K562 (cell line): ENCODE results near the gene ABCG5.

- RAMPAGE, long total RNA, result no peak
- RRBS, result no CpG with 5 or more reads among the region's 7 CpGs
PRO-cap:
- standard, result no peak
- CoPRO, capped RNA only, 2 experiments, result no peak in any of the 2 experiments
- CoPRO, capped and uncapped RNA, 2 experiments, result peak in 1 of 2 experiments; most common plus-strand start chr2:43223135 (in 1); most common minus-strand start chr2:43222974 (in 1)
- CoPRO, uncapped RNA only, 2 experiments, result peak in 2 of 2 experiments; most common plus-strand start chr2:43222825 (in 1); most common minus-strand start chr2:43222774 (in 1)
CAGE:
- cytosol, long polyA plus RNA, result no peak
- long polyA plus RNA, result no peak
- nucleolus, long total RNA, result no peak
- nucleus, long polyA plus RNA, result no peak
Observed at GRCh38 chr2:43222698-43223367, 3.6 kb downstream of the ZFP36L2 start.

- RAMPAGE, long total RNA, result no peak
- RRBS, result 3% methylated on average over 12 of the region's 59 CpGs
PRO-cap:
- standard, result bidirectional peak, plus-strand start at chr2:43225230, minus-strand start at chr2:43224895
- CoPRO, capped RNA only, 2 experiments, result no peak in any of the 2 experiments
- CoPRO, capped and uncapped RNA, 2 experiments, result no peak in any of the 2 experiments
- CoPRO, uncapped RNA only, 2 experiments, result peak in 2 of 2 experiments; most common plus-strand start chr2:43224801 (in 2); most common minus-strand start chr2:43224726 (in 1)
CAGE:
- cytosol, long polyA plus RNA, result no peak
- long polyA plus RNA, result no peak
- nucleolus, long total RNA, result no peak
- nucleus, long polyA plus RNA, result no peak
Observed at GRCh38 chr2:43224600-43225014, 1.8 kb downstream of the ZFP36L2 start.

DNA sequence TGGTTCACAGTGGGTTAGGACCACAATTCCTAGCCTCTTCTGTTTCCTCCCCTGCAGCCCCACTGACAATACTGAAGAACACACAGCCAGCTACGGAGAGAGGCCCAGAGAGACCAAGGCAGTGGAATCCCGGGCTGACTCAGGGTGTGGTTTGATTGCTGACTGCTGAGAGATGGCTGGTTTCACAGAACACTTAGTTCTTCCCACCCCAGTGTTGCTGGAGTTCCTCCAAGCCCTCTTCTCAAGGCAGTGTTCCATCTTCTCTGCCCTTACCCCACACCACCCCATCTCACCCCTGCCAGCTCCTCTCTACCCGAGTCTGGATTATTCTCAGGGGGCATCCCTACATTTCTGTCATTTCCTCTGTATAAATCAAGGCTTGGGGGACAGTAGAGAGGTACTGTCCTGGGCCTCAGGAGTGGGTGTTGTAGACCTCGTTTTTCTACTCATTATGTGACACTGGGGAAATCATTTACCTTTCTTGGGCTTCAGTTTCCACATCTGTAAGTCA, 43.4 kb upstream of the ZFP36L2 start:
- RAMPAGE, long total RNA, result no peak
- RRBS, result no CpG with 5 or more reads among the region's 4 CpGs
PRO-cap:
- standard, result no peak
- CoPRO, capped RNA only, 2 experiments, result no peak in any of the 2 experiments
- CoPRO, capped and uncapped RNA, 2 experiments, result no peak in any of the 2 experiments
- CoPRO, uncapped RNA only, 2 experiments, result no peak in any of the 2 experiments
CAGE:
- cytosol, long polyA plus RNA, result no peak
- long polyA plus RNA, result no peak
- nucleolus, long total RNA, result no peak
- nucleus, long polyA plus RNA, result no peak

DNA sequence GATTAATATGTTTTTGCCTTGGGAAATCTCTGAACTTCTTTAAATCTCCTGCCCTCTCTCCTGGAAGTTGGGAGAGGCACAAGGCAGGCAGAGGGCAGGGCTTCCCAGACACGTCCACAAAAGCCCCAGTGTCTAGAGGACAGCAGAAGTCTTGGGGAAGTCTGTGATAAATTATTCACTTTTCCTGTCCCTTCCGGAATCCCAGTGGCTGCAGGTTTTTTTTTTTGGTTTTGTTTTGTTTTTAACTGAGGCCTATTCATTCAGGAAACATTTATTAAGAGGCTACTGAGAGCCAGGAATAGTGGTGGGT, 98.6 kb upstream of the ZFP36L2 start:
- RAMPAGE, long total RNA, result no peak
- RRBS, result no CpG with 5 or more reads among the region's 2 CpGs
PRO-cap:
- standard, result no peak
- CoPRO, capped RNA only, 2 experiments, result no peak in any of the 2 experiments
- CoPRO, capped and uncapped RNA, 2 experiments, result no peak in any of the 2 experiments
- CoPRO, uncapped RNA only, 2 experiments, result no peak in any of the 2 experiments
CAGE:
- cytosol, long polyA plus RNA, result no peak
- long polyA plus RNA, result no peak
- nucleolus, long total RNA, result no peak
- nucleus, long polyA plus RNA, result no peak

DNA sequence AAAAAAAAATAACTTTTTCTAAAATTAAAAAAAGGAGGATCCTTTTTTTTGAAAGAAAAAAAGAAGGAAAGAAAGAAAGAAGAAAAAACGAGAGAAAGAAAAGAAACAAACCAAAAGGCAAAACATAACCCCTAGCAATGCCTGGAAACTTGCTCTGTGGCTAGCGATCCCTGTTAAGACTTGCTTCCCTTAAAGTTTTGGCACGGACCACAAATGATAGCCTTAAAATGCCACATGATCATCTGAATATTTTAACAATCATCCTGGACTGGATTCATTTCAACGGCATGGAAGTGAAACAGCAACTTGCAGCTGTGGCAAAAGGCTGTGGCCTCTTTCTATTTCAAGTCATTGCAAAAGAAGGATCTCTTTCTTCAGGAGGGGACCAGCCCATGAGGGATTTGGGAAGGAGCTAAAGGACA, 107.1 kb upstream of the ZFP36L2 start:
- RAMPAGE, long total RNA, result no peak
- RRBS, result no CpG with 5 or more reads among the region's 4 CpGs
PRO-cap:
- standard, result no peak
- CoPRO, capped RNA only, 2 experiments, result no peak in any of the 2 experiments
- CoPRO, capped and uncapped RNA, 2 experiments, result no peak in any of the 2 experiments
- CoPRO, uncapped RNA only, 2 experiments, result no peak in any of the 2 experiments
CAGE:
- cytosol, long polyA plus RNA, result no peak
- long polyA plus RNA, result no peak
- nucleolus, long total RNA, result no peak
- nucleus, long polyA plus RNA, result no peak

- RAMPAGE, long total RNA, result no peak
- RRBS, result no CpG with 5 or more reads among the region's 4 CpGs
PRO-cap:
- standard, result no peak
- CoPRO, capped RNA only, 2 experiments, result no peak in any of the 2 experiments
- CoPRO, capped and uncapped RNA, 2 experiments, result no peak in any of the 2 experiments
- CoPRO, uncapped RNA only, 2 experiments, result no peak in any of the 2 experiments
CAGE:
- cytosol, long polyA plus RNA, result no peak
- long polyA plus RNA, result no peak
- nucleolus, long total RNA, result no peak
- nucleus, long polyA plus RNA, result no peak
Observed at GRCh38 chr2:43343983-43344438, 117.6 kb upstream of the ZFP36L2 start.

DNA sequence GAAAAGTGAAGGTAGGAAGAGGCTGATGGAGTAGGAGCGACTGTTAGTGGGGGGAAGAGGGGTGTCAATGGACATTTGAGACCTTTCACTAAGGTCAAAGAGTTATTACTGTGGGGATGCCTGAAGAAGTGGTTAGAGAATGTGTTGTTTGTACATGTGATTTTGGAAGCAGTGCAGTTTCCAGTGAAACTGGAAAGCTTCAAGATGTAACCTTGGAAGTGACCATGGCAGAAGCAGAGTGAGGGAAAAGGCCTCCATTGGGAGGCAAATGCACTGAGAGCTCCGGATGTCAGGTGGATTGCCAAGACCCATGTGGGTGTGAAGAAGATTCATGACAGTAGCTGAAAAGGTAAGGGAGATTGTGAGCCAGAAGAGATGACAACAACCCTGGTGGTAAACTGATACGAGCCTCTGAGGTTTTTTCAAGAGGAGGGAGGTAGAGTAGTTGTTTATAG, 6.2 kb downstream of the DYNC2LI1 start:
- RAMPAGE, long total RNA, result no peak
- RRBS, result no CpG with 5 or more reads among the region's 3 CpGs
PRO-cap:
- standard, result no peak
- CoPRO, capped RNA only, 2 experiments, result no peak in any of the 2 experiments
- CoPRO, capped and uncapped RNA, 2 experiments, result no peak in any of the 2 experiments
- CoPRO, uncapped RNA only, 2 experiments, result no peak in any of the 2 experiments
CAGE:
- cytosol, long polyA plus RNA, result no peak
- long polyA plus RNA, result no peak
- nucleolus, long total RNA, result no peak
- nucleus, long polyA plus RNA, result no peak

- RAMPAGE, long total RNA, result no peak
- RRBS, result no CpG with 5 or more reads among the region's 8 CpGs
PRO-cap:
- standard, result no peak
- CoPRO, capped RNA only, 2 experiments, result no peak in any of the 2 experiments
- CoPRO, capped and uncapped RNA, 2 experiments, result no peak in any of the 2 experiments
- CoPRO, uncapped RNA only, 2 experiments, result no peak in any of the 2 experiments
CAGE:
- cytosol, long polyA plus RNA, result no peak
- long polyA plus RNA, result no peak
- nucleolus, long total RNA, result no peak
- nucleus, long polyA plus RNA, result no peak
Observed at GRCh38 chr2:43825162-43825549, 13.5 kb downstream of the ABCG5 start.

- RAMPAGE, long total RNA, result no peak
- RRBS, result 33% methylated on average over 8 of the region's 33 CpGs
PRO-cap:
- standard, result no peak
- CoPRO, capped RNA only, 2 experiments, result no peak in any of the 2 experiments
- CoPRO, capped and uncapped RNA, 2 experiments, result no peak in any of the 2 experiments
- CoPRO, uncapped RNA only, 2 experiments, result no peak in any of the 2 experiments
CAGE:
- cytosol, long polyA plus RNA, result no peak
- long polyA plus RNA, result no peak
- nucleolus, long total RNA, result no peak
- nucleus, long polyA plus RNA, result no peak
Observed at GRCh38 chr2:43837857-43839050, at the start of gene ABCG5. Gene ABCG5 (minus strand): TSS chr2:43838839.

DNA sequence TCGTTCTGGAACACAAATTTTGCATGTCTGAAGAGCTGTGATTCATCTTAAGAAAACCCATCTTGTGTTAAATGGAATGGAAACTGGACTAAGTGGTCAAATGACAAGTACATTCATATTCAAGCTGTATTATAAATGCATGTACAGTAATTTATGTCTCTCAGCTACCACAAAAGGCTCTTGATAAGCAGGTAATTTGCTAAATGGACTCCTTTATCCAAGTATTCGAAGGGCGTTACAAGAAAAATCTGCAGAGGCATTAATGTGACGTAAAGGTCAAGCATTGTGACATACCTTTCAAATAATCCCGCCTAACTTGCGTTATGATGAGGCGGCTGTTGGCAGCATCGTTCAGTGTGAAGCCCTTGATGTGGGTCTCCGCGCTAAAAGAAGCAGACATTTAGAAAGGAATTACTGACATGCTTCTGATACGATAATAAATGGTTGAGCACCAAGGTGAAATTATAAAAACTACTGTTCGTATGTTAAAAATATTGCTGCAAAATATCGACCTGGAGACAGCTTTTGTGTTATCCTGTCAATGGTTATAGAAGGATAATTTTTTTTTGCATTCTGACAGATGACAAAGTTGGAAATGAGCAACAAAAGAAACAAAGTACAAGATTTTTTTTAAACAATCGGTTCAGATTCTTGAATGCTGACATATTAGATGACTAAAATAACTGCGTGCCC, 66.8 kb downstream of the ABCG8 start:
- RAMPAGE, long total RNA, result no peak
- RRBS, result no CpG with 5 or more reads among the region's 15 CpGs
PRO-cap:
- standard, result no peak
- CoPRO, capped RNA only, 2 experiments, result no peak in any of the 2 experiments
- CoPRO, capped and uncapped RNA, 2 experiments, result no peak in any of the 2 experiments
- CoPRO, uncapped RNA only, 2 experiments, result peak in 1 of 2 experiments; most common minus-strand start position 303 of the sequence (in 1)
CAGE:
- cytosol, long polyA plus RNA, result no peak
- long polyA plus RNA, result no peak
- nucleolus, long total RNA, result no peak
- nucleus, long polyA plus RNA, result no peak

DNA sequence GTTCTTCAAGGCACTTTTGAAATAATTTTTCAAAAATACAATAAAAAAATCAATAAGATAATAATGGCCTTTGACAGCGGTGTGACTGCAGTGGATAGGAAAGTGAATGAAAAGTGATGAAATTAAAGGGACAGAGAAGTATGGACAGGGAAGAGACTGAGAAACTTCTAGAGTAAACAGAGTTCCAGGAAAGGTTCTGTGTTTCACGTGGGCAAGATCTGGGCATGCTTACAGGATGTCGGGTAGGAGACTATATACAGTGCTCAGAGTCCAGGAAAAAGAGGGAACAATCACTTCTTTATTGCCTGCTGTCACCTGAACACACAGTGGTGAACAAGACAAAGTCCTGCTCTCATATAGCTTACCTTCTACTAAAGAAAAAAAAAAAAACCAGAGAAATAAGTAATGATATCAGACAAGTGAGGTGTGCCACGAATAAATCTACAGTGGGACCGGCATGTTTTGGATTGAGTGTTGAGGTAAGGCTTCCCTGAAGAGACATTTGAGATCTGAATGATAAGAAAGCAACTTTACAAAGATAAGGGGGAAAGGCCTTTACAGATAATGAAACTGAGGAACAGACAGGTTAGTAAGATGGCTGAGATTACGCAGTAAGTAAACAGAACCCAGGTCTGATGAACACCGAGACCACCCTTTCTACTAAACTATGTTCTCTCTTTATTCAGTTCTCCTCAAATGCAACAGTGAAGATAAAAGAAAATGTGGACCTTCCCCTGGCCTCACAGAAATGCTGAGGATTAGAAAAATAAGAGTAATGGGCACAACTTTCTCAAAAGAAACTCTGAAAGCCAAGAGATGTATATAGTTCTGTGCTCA, 2.2 kb downstream of the LRPPRC start:
- RAMPAGE, long total RNA, result no peak
- RRBS, result no CpG with 5 or more reads among the region's 7 CpGs
PRO-cap:
- standard, result no peak
- CoPRO, capped RNA only, 2 experiments, result no peak in any of the 2 experiments
- CoPRO, capped and uncapped RNA, 2 experiments, result no peak in any of the 2 experiments
- CoPRO, uncapped RNA only, 2 experiments, result peak in 2 of 2 experiments; most common minus-strand start position 328 of the sequence (in 1)
CAGE:
- cytosol, long polyA plus RNA, result no peak
- long polyA plus RNA, result no peak
- nucleolus, long total RNA, result no peak
- nucleus, long polyA plus RNA, result no peak

DNA sequence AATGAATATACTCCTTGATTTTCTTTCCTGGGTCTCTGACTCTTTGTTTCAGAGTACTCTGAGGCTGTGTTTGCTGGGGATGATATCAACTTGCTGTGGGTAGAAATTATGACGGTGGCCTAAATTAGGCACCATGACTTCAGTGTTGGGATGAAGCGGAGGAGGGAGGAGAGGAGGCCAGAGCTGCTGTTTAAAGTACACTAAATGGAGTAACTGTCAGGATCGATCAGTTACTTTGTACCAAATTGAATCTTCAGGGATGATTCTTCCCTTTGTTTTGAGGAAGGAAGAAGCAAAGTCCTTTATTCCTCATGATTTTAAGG, 65.4 kb upstream of the PPM1B start:
- RAMPAGE, long total RNA, result no peak
- RRBS, result no CpG with 5 or more reads among the region's 3 CpGs
PRO-cap:
- standard, result no peak
- CoPRO, capped RNA only, 2 experiments, result no peak in any of the 2 experiments
- CoPRO, capped and uncapped RNA, 2 experiments, result no peak in any of the 2 experiments
- CoPRO, uncapped RNA only, 2 experiments, result no peak in any of the 2 experiments
CAGE:
- cytosol, long polyA plus RNA, result no peak
- long polyA plus RNA, result no peak
- nucleolus, long total RNA, result no peak
- nucleus, long polyA plus RNA, result no peak

- RAMPAGE, long total RNA, result no peak
- RRBS, result no CpG with 5 or more reads among the region's 10 CpGs
PRO-cap:
- standard, result no peak
- CoPRO, capped RNA only, 2 experiments, result no peak in any of the 2 experiments
- CoPRO, capped and uncapped RNA, 2 experiments, result no peak in any of the 2 experiments
- CoPRO, uncapped RNA only, 2 experiments, result no peak in any of the 2 experiments
CAGE:
- cytosol, long polyA plus RNA, result no peak
- long polyA plus RNA, result no peak
- nucleolus, long total RNA, result no peak
- nucleus, long polyA plus RNA, result no peak
Observed at GRCh38 chr2:44169978-44170907, 1.6 kb downstream of the PPM1B start.

DNA sequence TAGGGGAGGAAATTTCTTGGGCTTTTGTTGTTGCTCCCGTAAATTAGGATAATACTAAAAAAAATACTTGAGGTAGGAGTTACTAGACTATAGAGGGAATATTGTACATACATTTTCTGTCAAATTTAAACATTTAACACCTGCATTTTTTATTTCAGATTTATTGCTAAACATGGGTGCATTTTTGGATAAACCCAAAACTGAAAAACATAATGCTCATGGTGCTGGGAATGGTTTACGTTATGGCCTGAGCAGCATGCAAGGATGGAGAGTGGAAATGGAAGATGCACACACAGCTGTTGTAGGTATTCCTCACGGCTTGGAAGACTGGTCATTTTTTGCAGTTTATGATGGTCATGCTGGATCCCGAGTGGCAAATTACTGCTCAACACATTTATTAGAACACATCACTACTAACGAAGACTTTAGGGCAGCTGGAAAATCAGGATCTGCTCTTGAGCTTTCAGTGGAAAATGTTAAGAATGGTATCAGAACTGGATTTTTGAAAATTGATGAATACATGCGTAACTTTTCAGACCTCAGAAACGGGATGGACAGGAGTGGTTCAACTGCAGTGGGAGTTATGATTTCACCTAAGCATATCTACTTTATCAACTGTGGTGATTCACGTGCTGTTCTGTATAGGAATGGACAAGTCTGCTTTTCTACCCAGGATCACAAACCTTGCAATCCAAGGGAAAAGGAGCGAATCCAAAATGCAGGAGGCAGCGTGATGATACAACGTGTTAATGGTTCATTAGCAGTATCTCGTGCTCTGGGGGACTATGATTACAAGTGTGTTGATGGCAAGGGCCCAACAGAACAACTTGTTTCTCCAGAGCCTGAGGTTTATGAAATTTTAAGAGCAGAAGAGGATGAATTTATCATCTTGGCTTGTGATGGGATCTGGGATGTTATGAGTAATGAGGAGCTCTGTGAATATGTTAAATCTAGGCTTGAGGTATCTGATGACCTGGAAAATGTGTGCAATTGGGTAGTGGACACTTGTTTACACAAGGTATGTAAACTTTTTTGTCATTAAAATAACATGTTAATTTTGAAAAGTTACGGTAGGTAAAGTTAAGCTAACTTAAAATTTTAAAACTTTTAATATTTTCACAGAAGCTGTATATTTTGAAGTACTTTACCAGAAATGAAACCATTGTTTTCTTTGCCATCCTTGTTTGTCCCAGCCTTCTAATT, 32.8 kb downstream of the PPM1B start:
- RAMPAGE, long total RNA, result no peak
- RRBS, result no CpG with 5 or more reads among the region's 13 CpGs
PRO-cap:
- standard, result no peak
- CoPRO, capped RNA only, 2 experiments, result no peak in any of the 2 experiments
- CoPRO, capped and uncapped RNA, 2 experiments, result no peak in any of the 2 experiments
- CoPRO, uncapped RNA only, 2 experiments, result peak in 1 of 2 experiments; most common plus-strand start position 400 of the sequence (in 1)
CAGE:
- cytosol, long polyA plus RNA, result no peak
- long polyA plus RNA, result no peak
- nucleolus, long total RNA, result no peak
- nucleus, long polyA plus RNA, result no peak

GRCh38 chr2:44217823-44218382, 49.2 kb downstream of the PPM1B start:
- RAMPAGE, long total RNA, result no peak
- RRBS, result no CpG with 5 or more reads among the region's 4 CpGs
PRO-cap:
- standard, result no peak
- CoPRO, capped RNA only, 2 experiments, result no peak in any of the 2 experiments
- CoPRO, capped and uncapped RNA, 2 experiments, result no peak in any of the 2 experiments
- CoPRO, uncapped RNA only, 2 experiments, result no peak in any of the 2 experiments
CAGE:
- cytosol, long polyA plus RNA, result no peak
- long polyA plus RNA, result no peak
- nucleolus, long total RNA, result no peak
- nucleus, long polyA plus RNA, result no peak

DNA sequence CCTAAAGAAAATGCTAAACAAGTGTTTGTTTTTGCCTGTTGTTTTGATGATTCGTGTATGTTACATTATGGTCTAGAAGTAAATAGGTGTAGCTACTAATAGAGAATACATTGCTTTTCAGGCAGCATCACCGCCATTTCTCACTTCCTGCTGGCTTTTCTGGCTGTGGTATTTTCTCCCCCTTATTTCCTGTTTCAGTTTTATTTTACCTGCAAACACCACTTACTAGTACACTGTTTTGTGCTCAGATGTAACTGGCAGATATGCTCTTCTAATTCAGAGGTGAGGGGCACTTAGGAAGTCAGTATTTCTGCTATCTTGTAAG, 38.1 kb upstream of the SLC3A1 start:
- RAMPAGE, long total RNA, result no peak
- RRBS, result no CpG with 5 or more reads among the region's 2 CpGs
PRO-cap:
- standard, result no peak
- CoPRO, capped RNA only, 2 experiments, result no peak in any of the 2 experiments
- CoPRO, capped and uncapped RNA, 2 experiments, result no peak in any of the 2 experiments
- CoPRO, uncapped RNA only, 2 experiments, result no peak in any of the 2 experiments
CAGE:
- cytosol, long polyA plus RNA, result no peak
- long polyA plus RNA, result no peak
- nucleolus, long total RNA, result no peak
- nucleus, long polyA plus RNA, result no peak

DNA sequence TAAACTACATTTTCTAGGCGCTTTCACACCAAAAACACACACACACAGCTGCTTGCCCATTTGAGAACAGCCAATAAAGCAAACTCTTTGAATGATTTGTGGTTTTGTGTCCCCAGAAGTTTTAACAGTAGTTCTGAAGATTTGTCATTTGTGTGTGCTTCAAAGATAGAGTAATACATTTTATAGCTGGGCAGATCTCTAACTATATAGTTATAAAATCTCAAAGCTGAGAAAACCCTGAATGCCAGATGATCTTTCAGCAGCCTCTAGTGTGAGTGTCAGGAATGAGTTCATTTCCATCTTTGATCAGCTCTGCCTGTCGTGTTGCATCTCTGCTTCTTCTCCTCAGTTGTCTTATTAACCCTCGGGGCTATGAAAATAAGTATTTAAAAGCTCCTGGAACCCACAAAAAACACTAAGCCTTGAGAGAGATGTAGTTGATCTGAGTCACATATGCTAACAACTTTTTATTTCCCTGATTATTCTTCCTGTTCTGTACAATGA, 30.1 kb upstream of the SLC3A1 start:
- RAMPAGE, long total RNA, result no peak
- RRBS, result no CpG with 5 or more reads among the region's 3 CpGs
PRO-cap:
- standard, result no peak
- CoPRO, capped RNA only, 2 experiments, result no peak in any of the 2 experiments
- CoPRO, capped and uncapped RNA, 2 experiments, result no peak in any of the 2 experiments
- CoPRO, uncapped RNA only, 2 experiments, result no peak in any of the 2 experiments
CAGE:
- cytosol, long polyA plus RNA, result no peak
- long polyA plus RNA, result no peak
- nucleolus, long total RNA, result no peak
- nucleus, long polyA plus RNA, result no peak

- RAMPAGE, long total RNA, result no peak
- RRBS, result no CpG with 5 or more reads among the region's 11 CpGs
PRO-cap:
- standard, result no peak
- CoPRO, capped RNA only, 2 experiments, result no peak in any of the 2 experiments
- CoPRO, capped and uncapped RNA, 2 experiments, result no peak in any of the 2 experiments
- CoPRO, uncapped RNA only, 2 experiments, result no peak in any of the 2 experiments
CAGE:
- cytosol, long polyA plus RNA, result no peak
- long polyA plus RNA, result no peak
- nucleolus, long total RNA, result no peak
- nucleus, long polyA plus RNA, result no peak
Observed at GRCh38 chr2:44360684-44361069, 617 bp downstream of the PREPL start.